ENCODE data around the genes KCNH1 and RCOR3.

DNA sequence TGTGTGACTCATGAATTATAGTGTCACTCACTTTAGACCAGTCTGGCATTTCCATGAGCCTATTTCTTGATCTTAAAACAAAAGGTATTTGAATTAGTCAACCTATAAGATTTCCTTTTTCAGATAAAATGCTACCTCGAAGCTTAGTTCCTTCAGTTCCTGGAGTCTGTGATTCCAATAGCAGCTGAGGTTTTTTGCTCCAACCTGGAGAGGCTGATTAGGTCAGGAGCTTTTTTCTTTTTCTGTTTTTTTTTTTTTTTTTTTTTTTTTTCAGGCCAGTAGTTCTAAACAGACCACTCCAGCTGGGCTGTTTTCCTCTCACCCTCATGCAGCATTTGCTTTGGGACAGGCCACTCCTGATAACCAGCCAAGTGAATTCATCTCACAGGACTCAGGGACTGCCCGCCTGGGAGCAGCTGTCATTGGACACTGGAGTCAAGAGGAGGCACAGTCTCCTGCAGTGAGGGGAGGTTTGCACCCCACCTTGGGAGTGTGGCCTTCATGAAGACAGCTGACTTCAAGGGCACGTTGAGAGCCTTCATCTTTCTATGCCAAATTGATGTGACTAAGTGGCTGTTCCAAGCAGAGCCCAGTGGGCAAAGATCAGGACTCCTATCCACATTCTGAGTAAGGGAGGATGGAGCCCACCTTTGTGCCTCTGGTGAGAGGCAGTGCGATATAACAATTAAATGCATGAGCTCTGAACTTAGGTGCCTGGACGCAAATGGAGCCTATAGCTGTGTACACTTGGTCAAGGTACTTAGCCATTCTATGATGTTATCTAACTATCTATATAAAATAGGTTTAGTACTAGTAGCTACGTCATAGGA lies 22.8 kb downstream of the PLXNA2 start:
- RRBS, result no CpG with 5 or more reads among the region's 6 CpGs

DNA sequence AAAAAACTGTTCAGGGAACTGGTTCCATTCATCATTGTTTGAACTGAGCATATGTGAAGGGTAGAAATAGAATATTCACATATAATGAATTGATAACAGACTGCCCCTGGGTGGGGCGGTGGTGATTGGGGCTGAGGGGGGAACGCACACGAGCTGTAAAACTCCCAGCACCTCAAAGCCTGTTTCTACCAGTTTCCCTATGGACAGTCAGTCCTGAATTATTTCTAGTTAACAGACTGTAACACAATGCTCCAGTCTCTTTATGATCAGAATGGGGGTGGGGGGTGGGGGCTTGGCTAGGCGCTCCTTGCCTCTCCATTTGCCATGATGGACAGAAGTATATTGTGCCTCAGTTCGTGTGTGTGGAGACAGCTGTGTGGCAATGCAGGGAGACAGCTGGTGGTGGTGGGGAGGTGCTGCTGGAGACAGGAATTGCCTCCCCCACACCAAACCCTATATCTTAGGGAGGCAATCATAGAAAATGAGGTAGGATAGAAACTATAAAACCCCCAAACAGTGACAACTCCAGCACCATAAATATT lies 3.6 kb downstream of the PLXNA2 start:
- RRBS, result no CpG with 5 or more reads among the region's 5 CpGs

GRCh38 chr1:208248303-208248856 lies 4.2 kb upstream of the PLXNA2 start:
- RRBS, result no CpG with 5 or more reads among the region's 7 CpGs

- RRBS, result no CpG with 5 or more reads among the region's 6 CpGs
Measured at GRCh38 chr1:209133056-209133474, 450.4 kb upstream of the CAMK1G start.

GRCh38 chr1:209427252-209427605 lies 156.3 kb upstream of the CAMK1G start:
- RRBS, result no CpG with 5 or more reads among the region's 7 CpGs

DNA sequence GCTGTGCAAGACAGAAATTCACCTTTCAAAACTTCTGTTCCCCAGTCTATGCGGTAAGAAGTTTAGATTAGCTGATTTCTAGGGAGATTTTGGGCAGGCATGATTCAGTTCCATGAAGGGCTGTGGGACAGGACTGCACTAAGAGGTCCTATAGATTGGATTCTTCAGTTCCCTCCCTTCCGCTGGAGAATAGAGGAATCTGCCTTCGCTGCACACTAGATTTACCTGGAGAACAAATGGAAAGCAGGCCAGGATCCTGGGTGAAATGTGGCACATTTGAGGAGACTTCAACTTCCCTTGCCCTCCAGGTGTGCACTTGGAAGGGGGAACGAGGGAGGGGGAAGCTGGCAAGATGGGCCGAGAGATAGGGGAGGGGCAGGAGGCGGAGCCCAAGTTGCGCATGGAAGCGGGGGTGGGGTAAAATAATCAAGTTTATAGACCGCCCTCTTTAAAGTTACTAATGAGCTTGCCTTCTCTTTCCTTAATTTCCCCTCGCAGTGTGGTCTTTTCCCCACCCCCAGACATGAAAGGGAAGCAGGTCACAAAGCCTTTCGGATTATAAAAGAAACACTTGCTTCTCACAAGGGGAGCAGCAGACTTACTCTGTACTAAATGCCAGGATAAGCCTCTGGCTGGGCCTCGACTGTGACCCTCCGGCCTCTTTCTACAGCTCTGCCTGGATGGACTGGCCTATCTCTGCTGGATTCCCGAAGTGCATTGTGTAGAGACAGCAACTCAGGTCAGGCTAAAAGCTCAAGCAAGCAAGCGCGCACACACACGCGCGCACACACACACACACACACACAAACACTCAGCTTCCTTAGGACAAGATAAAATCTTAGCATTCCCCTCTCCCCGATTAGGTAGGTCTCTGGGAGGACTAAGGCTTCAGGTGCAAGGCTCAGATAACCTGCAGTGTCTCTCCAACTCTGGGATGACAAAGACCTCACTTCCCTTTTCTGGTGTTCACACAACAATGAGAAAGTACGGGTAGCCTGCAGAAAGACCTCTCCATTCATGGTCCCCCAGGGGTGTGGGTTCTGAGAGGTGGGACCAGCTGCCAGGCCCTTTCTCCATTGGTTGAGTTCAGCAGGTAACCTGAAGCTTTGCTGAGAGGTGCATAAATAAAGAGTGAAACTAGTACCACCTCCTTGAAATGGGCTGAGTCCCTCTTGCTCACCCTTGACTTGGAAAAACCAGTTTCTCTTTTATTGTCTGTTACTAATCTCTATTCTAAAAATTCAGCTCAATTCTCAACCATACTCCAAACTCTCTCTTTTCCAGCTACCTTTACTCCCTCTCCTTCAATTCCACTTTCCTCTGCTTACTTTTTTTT lies 155.4 kb upstream of the CAMK1G start:
- RRBS, result no CpG with 5 or more reads among the region's 21 CpGs

GRCh38 chr1:209430821-209431452 lies 152.6 kb upstream of the CAMK1G start:
- RRBS, result no CpG with 5 or more reads among the region's 6 CpGs

GRCh38 chr1:209431688-209432657 lies 151.5 kb upstream of the CAMK1G start:
- RRBS, result no CpG with 5 or more reads among the region's 18 CpGs

DNA sequence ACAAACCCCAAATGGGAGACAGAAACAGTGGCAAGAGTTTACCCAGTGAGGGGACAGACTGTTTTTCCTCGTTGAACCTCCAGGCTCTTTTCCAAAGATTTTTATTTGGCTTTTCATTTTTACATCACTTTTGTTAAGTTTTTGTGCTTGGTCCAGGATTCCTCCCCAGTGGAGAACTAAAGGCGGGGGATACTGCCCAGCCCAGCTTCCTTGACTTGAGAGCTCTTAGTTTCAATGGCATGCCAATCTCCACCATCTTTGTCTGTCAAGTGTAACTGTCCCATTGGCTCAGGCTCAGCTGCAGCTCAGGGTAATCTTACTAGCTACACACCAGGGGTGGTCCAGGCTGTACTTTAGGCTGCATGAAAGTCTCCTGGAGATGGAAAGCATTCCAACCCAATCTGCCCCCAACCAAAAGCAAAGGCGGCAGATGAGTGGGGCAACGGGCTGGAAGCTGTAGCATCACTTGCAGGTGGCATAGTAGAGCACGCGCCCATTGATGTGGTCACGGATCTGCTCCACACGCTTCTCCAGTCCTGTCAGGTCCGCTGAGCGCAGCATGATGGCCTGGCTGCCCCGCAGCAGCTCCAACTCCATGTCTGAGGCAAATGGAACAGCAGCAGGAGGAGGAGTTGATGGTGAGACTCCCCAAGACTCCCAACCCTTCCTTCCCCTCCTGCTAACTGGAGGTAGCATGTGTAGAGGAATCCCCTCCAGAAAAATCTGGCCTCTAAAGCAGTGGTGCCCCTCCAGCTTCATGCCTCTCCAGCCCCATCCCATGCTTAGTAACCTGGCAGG lies 31.5 kb downstream of the CAMK1G start:
- RRBS, result no CpG with 5 or more reads among the region's 11 CpGs

DNA sequence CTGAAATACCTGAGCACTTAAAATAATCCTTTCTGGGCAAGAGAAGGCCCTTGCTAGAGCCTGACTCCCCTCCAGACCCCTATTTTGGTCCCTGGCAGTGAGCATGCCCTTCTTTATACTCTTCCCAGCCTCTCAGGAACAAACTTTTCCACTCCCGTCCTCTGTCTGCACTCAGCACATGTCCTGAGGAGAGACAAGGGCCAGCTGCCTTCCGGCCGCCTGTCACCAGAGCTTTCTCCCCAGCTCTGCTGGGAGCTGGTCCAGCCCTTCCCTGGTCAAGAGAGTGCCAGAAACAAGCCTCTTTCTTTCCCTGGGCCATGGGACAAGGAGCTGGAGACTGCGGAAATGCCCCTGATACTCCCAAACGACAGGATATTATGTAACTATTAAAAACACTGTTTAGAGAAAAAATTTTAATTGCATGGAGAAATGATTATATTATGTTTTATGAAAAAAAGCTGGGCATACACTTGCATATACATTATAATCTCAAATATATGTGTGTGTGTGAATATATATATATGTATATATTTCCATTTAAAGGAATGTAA lies 10.4 kb downstream of the LAMB3 start:
- RRBS, result no CpG with 5 or more reads among the region's 5 CpGs

GRCh38 chr1:209642293-209642649 lies 10.0 kb downstream of the LAMB3 start:
- RRBS, result no CpG with 5 or more reads among the region's 6 CpGs

GRCh38 chr1:209655581-209656378 lies 3.6 kb upstream of the LAMB3 start:
- RRBS, result no CpG with 5 or more reads among the region's 10 CpGs

DNA sequence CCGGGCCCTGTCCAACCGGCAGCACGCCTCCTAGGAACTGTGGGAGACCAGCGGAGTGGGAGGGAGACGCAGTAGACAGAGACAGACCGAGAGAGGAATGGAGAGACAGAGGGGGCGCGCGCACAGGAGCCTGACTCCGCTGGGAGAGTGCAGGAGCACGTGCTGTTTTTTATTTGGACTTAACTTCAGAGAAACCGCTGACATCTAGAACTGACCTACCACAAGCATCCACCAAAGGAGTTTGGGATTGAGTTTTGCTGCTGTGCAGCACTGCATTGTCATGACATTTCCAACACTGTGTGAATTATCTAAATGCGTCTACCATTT lies 714 bp downstream of the G0S2 start:
- RRBS, result no CpG with 5 or more reads among the region's 13 CpGs

GRCh38 chr1:209742883-209743695 lies 12.8 kb upstream of the TRAF3IP3 start:
- RRBS, result no CpG with 5 or more reads among the region's 3 CpGs

DNA sequence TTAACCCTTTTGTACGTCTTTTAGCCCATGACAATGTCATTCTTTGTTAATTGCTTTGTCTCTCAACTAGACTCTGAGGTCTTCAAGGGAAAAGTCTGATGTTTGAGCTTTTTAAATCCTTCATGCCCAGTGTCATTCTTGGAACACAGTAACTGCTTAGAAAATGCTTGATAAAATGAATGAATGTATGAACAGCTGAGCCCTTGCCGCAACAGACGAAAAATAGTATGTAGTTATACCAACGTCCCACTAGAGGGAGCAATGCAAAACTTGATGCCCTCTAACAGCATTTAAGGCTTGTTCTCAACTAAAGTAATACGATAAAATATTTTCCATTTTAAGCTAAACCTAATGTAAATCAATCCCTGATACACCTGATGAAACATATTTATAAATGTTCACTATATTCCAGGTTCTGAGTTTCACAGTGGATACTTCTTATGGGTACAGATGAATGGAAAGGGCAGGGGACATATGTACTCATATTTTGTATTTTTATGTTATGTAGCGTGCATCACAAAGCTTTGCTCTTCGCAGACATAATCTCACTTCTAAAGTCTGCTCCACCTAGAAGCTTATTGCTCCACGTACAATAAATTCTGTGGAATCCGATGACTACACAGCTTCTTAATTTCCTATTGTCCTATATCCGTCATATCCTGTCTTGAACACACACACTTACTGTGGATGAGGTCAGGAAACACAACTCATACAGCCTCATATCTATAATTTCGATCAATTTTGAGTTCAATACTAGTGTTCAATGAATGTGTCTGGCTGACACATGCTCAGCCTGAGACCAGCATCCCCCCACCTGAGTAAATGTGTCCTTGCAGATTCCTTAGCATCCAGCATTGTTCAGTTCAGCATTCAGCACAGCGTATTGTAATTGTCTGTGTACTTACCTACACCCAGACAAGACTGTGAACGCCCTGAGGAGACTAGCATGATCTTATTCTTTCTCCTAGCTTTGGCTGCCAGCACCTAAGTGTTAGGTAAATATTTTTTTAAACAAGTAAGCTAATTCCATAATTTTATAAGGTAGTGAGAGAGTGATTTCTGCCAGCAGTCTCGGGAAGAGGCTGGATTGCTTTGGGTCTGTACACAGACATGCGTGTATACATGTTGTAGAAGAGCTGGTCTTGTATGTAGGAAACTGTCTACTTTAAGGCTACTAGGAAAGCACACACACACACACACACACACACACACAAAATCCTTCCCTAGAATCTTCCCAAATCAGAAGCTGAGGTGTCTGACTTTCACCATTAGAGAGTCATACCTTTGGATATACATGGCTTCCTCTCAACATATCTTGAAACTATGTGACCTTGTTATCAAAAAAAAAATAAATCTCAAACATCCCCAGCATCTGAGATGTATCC lies 4.2 kb upstream of the UTP25 start:
- RRBS, result no CpG with 5 or more reads among the region's 15 CpGs

- RRBS, result no CpG with 5 or more reads among the region's 2 CpGs
Measured at GRCh38 chr1:209883225-209883925, 54.6 kb upstream of the SYT14 start.

- RRBS, result no CpG with 5 or more reads among the region's 17 CpGs
Measured at GRCh38 chr1:209888497-209888988, 49.5 kb upstream of the SYT14 start.

GRCh38 chr1:210419300-210419804 lies 90.7 kb downstream of the HHAT start:
- RRBS, result no CpG with 5 or more reads among the region's 4 CpGs

- RRBS, result 2% methylated on average over 39 of the region's 100 CpGs
Measured at GRCh38 chr1:211133193-211134578, at the start of gene KCNH1. TSS of gene KCNH1 (minus strand) at chr1:211134148.

GRCh38 chr1:211258615-211259632 lies at the start of gene RCOR3:
TSS of gene RCOR3 (plus strand) at chr1:211259366.
- RRBS, result under 1% methylated on average over 59 of the region's 101 CpGs

All from retinal pigment epithelial cell (primary cell).